Gastrocnemius medialis (tissue), 3 donors: ENCODE measurements around the gene C16orf90.

GRCh38 chr16:2468158-2468845, 2.8 kb upstream of the NTN3 start:
- PRO-cap, result no peak
- RAMPAGE, long total RNA, 3 experiments, result no peak in any of the 3 experiments

GRCh38 chr16:2514524-2514989, 805 bp downstream of the ATP6V0C start:
- PRO-cap, result bidirectional peak, plus-strand start at chr16:2514790, minus-strand start at chr16:2514728
- RAMPAGE, long total RNA, 3 experiments, result no peak in any of the 3 experiments

- PRO-cap, result no peak
- RAMPAGE, long total RNA, 3 experiments, result no peak in any of the 3 experiments
Measured at GRCh38 chr16:2523747-2524956, 4.0 kb downstream of the AMDHD2 start.

- PRO-cap, result no peak
- RAMPAGE, long total RNA, 3 experiments, result no peak in any of the 3 experiments
Measured at GRCh38 chr16:2527120-2527514, 4.1 kb downstream of the CEMP1 start.

DNA sequence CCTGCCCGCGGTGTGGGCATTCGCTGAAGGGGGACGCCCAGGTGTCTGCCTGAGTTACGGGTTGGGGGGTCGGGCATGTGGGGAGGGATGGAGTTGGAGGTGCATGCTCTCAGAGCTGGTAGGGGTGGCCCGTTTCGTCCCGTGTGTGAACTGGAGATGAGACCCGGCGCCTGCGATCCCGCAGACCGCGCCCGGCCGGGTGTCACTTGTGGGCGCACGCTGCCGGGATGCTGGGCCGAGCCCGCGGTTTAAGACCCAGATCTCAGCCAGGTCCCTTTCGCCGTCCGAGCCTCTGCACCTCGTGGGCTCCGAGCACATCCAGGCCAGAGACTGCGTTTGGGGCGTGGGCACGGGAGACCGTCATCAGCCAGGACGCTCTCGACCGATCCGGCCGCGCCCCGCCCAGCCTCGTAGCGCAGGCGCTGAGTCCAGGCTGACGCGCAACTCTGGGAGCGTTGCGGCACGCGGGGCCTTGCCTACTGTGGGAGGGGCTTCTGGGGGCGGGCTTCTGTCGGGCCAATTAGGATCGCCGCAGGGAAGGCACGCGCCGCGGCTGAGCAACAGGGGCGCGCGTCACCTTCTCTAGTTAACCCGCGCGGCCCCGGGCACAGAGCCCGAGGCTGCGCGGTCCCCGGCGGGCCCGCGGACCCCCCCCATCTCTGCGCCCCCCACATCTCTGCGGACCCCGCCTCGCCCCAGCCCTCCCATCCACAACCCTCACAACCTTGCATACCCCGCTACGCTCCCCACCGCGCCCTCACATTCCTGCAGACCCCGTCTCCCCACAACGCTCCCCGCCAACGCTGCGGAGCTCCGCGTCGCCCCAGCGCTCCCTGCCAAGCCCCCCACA, 613 bp upstream of the CEMP1 start:
- PRO-cap, result bidirectional peak, plus-strand start at position 589 of the sequence, minus-strand start at position 410 of the sequence
- RAMPAGE, long total RNA, 3 experiments, result no peak in any of the 3 experiments

DNA sequence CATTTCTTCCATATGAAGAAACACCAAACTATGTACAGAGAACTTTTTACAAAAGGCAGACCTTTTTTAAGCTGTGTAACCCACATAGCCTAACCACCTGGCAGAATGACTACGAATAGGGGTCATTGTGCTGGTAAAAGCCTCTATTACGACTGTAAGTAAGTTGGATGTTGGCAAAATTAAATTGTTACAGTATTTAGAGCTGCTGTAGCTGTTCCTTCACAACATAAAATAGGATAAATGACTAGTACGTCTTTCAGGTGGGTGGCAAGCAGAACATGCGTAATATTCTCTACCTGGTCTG, 64.6 kb downstream of the PDPK1 start:
- PRO-cap, result no peak
- RAMPAGE, long total RNA, 3 experiments, result no peak in any of the 3 experiments

DNA sequence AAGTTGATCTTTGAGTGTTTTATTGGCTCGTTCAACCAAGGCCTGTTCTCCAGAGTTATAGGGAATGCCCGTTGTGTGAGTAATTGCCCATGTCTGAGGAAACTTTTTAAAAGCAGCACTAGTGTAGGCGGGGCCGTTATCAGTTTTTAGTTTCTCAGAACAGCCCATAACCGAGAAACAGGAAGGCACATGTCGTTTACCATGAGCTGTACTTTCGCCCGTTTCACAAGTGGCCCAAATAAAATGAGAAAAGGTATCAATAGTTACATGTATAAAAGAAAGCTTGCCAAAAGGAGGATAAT, 18.7 kb upstream of the KCTD5 start:
- PRO-cap, result no peak
- RAMPAGE, long total RNA, 3 experiments, result no peak in any of the 3 experiments

DNA sequence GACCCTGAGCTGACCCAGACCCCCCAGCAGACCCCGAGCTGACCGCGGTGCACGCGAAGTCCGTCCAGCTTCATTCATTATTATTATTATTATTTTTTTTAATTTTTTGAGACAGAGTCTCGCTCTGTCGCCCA, 280 bp upstream of the PRSS27 start:
- PRO-cap, result no peak
- RAMPAGE, long total RNA, 3 experiments, result no peak in any of the 3 experiments

DNA sequence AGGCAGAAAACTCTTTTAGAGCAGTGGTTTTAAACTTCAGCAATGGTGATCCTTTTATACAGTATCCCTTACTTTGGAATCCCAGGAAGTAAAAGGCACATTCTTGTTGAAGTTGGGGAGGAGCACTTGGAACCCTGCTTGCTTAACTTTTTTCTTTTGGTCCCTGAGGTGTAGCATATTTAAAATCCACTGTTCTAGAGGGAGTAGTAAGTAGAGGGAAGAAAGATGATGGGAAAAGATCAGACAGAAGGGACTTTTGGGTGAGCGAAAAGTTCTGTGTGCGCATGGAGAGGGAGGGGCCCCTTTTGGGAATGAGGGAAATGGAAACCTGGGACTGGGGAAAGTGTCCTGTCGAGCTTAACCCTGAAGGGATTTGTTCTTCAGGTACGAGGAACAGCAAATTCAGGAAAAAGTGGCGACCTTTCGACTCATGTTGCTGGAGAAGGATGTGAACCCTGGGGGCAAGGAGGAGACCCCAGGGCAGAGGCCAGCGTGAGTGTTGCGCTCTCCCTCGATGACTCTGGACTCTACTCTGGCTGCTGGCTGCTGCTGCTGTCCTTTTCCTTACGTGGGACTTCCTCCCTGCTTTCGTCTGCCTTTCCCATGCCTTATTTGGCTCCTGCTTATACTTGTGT, 4.8 kb downstream of the SRRM2 start:
- PRO-cap, result unidirectional peak, minus-strand start at position 529 of the sequence
- RAMPAGE, long total RNA, 3 experiments, result no peak in any of the 3 experiments

DNA sequence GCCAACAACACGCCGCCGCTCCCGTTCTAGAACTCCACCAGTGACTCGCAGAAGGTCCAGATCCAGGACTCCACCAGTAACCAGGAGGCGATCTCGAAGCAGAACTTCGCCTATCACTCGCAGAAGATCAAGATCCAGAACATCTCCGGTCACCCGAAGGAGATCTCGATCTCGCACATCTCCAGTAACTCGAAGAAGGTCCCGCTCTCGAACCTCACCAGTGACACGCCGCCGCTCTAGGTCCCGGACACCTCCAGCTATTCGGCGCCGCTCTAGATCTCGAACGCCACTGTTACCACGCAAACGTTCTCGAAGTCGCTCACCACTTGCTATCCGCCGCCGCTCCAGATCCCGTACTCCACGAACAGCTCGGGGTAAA, 10.7 kb downstream of the ELOB start:
- PRO-cap, result no peak
- RAMPAGE, long total RNA, 3 experiments, result no peak in any of the 3 experiments

DNA sequence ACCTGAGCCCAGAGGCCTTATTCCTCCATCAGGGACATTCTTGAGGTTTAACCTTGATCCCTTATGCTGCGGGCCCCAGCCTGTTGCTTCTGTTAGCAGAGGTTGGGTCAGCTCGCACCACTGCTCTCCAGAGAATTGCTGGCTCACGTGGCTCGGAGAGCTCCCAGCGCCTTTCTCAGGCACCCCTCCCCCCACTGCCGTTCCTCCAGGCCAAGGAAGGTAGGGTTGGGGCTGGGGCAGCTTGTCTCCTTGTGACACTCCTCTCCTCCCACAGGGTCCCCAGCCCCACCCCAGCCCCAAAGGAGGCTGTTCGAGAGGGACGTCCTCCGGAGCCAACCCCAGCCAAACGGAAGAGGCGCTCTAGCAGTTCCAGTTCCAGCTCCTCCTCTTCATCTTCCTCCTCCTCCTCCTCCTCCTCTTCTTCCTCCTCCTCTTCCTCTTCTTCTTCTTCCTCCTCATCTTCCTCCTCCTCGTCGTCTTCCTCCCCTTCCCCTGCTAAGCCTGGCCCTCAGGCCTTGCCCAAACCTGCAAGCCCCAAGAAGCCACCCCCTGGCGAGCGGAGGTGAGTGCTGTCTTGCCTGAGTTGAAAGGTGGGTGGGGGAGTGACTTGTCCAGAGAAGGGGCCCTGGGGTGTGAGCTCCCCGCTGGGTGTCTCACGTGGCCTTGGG, 8.2 kb downstream of the ELOB start:
- PRO-cap, result no peak
- RAMPAGE, long total RNA, 3 experiments, result no peak in any of the 3 experiments

DNA sequence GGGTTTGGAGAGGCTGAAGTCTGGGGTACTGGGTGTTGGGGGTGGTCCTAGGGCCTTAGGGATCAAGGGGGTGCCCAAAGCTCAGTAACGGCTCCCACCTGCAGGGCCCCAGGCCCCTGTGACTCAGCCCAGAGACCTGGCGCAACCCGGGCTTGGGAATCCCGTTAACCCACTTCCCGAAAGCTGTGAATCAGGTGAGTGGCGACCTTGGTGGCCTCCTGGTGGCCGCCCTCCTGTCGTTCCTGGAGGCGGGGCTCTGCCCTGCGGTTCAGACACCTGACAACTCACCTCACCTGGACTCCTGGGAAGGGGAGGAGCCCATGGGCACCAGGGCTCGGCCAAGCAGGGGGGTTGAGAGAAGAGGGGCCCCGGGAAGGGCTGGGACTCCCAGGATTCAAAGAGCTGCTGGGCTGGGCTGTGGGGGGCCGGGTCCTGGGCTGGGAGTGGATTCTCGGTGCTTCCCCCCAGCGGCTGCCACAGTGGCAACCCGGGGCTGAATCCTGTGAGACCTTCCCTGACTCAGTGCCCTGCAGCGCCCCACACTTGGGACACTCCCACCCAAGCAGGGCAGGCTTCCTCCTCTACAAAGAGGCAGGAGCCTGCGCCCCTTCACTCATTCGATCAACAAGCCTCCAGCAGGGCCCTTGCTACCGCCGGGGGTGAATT, 628 bp upstream of the PRSS22 start:
- PRO-cap, result no peak
- RAMPAGE, long total RNA, 3 experiments, result no peak in any of the 3 experiments

- PRO-cap, result no peak
- RAMPAGE, long total RNA, 3 experiments, result no peak in any of the 3 experiments
Measured at GRCh38 chr16:2907445-2907970, 4.2 kb upstream of the FLYWCH1 start.

DNA sequence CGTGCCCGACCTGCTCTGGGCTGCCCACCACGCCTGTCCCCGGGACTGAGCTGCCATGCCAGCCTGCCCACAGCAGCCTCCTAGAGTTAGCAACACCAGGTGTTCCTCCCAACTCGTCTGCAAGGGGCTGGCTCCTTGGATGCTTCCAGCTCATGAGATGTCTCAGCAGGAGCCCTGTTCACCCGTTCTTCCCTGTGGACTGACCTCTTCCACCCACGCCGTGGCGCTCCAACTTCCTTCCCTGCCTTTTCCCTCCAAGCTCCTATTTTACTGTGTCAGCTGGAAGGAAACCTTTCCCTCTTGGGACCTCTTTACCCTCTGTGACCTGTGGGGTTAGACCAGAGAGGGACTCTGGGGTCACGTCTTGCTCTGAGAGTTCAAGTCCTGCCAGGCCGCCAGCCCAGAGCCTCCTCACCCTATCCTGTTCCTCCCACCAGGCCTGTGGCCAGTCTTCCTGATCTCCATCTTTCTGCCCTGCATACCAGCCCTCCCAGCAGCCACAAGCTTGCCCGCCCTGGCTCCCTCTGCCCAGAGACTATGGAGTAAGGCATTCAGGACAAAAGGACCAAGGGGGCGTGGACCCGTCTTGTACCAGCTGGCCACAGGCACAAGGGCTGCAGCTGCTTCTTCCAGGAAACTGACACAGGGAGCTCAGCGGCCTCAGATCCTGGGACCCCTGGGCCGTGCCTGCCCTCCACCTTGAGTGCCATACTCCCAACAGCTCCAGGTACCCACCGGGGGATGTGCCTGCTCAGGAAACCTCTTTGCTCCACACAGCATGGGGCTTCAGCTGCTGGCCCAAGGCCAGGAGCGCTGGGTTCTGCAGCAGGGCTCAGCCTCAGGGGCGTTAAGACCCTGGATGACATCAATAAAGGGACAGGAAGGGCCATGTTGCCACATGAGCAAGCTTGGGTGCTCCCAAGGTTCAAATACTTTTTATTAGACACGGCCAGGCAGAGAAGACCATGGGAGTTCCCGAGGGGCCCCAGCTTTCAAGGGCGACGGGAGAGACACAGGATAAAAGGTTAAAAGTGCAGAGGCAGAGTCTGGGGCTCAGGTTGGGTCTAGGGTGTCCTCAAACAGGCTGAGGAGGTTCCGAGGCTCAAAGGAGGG, 3.1 kb downstream of the PAQR4 start:
- PRO-cap, result no peak
- RAMPAGE, long total RNA, 3 experiments, result no peak in any of the 3 experiments

- PRO-cap, result no peak
- RAMPAGE, long total RNA, 3 experiments, result no peak in any of the 3 experiments
Measured at GRCh38 chr16:3006773-3008041, 5.5 kb upstream of the CLDN9 start.

DNA sequence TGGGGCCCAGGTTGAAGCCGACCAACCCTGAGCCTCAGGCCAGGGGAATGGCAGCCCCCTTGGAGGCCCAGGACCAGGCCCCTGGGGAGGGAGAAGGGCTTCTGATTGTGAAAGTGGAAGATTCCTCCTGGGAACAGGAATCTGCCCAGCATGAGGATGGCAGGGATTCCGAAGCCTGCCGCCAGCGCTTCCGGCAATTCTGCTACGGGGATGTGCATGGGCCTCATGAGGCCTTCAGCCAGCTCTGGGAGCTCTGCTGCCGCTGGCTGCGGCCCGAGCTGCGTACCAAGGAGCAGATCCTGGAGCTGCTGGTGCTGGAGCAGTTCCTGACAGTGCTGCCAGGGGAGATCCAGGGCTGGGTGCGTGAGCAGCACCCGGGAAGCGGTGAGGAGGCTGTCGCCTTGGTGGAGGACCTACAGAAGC, 2.4 kb downstream of the ZNF213 start:
- PRO-cap, result no peak
- RAMPAGE, long total RNA, 3 experiments, result no peak in any of the 3 experiments

GRCh38 chr16:3282697-3283129, 578 bp upstream of the ZNF263 start:
- PRO-cap, result bidirectional peak, plus-strand start at chr16:3282936, minus-strand start at chr16:3282811
- RAMPAGE, long total RNA, 3 experiments, result start-site peak on the plus strand in 1 of 3 experiments, at chr16:3282928-3282992 at its widest, 19 reads per replicate

- PRO-cap, result no peak
- RAMPAGE, long total RNA, 3 experiments, result no peak in any of the 3 experiments
Measured at GRCh38 chr16:3495204-3495758, at the start of gene C16orf90. TSS of gene C16orf90 (minus strand) at chr16:3495489.

DNA sequence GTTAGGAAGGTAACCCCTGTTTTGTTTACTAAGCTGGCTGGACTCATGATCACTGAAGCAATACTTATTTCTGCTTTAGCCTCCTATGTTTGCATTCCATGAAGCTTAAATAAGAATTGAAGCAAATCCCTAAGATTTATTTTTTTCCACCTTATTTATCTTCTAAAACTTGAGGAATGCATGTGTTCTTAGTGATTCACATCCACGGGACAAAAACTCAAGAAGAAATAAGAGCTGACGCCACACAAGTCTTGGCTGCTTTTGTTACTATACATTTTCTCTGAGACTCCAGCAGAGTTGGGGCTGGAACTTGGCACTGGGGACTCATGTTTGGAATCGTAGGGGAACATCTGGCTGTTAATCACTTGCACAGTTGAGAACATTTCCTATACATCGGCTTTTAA, 35.5 kb downstream of the CLUAP1 start:
- PRO-cap, result no peak
- RAMPAGE, long total RNA, 3 experiments, result no peak in any of the 3 experiments

DNA sequence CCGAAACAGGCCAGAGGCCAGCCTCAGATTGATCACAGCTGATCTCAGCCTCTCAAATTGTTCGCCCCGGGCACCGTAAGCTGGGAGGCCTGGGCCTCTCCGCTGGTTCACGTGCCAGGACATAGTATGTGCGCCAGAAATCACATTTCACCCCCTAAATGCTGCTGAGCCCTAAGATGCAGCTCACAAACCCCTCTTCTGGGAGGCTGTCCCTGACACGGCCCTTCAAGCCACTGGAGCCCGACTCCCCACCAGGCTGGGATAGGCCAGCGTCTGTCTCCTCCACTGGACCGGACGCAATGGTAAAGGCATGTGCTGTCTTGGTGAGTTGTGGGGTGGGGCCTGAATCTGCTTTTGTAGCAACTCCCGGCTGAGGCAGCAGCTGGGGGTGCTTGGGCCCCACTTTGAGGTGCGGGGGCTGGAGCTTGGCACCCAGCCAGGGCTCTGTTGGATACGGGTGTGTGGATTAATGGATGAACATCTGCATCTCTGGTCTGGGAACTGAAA, 3.4 kb upstream of the NLRC3 start:
- PRO-cap, result no peak
- RAMPAGE, long total RNA, 3 experiments, result no peak in any of the 3 experiments